ENCODE measurements around a stretch of chr3.

DNA sequence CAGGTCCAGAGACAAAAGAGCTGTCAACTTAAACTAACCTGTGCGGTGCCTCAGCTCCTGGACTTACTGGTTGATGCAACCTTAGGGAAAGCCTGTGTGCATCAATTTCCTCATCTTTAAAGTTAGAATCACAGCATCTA lies 2.1 kb downstream of the ATP13A4 start:
- RRBS, result no CpG with 5 or more reads among the region's 1 CpG

GRCh38 chr3:193971227-193971861 lies 164.6 kb upstream of the HES1 start:
- RRBS, result no CpG with 5 or more reads among the region's 11 CpGs

DNA sequence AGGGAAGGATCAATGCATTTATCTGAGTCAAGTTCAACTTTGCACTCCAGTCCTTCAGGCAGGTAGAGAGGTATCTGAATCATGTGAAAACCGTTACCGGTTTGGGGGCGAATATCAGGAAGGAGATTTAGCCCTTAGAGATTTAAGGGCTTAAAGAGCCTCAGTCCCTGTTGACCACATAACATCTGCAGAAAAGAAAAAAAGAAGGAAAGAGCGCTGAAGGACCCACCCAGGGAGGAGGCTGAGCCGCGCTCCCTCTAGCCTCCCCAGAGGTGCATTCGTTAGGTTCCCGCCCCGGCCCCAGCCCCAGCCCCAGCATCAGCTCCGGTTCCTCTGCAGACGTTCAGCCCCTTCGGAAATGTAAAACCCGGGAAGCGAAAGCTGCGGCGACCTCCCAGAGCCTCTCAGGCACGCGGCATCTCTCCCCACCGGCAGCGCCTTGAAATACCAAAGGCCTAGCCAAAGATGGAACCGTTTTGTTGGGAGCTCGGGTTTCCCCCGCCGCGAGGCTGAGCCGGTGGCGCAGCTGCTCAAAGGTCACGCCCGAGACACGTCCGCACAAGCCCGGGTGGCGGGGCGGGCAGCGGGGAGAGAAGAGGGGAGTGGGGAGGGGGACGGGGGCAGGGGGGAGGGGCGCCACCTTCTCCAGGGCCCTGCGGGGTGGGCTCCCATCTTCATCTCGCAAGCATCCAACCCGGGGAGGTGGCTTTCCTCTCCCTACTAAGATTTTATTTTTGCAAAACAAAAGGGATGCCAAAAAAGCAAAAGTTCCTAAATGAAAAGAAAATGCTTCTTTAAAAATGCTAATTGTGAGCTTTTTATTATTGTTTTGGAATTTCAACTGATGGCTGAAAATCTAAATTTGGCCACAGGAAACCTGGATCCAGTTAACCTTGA lies 77.7 kb upstream of the HES1 start:
- RRBS, result 3% methylated on average over 21 of the region's 40 CpGs

DNA sequence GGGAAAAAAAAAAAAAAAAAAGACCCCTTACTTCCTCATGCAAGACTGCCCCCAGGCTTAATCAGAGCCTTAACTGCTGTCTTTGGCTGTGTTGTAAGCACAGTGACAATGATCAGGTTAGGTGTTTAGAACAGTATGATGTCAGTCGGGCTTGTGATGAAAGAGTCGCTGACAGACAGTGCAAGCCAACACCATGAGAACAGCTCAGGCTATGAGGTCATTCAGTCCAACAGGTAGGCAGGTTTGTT lies 23.6 kb upstream of the HES1 start:
- RRBS, result no CpG with 5 or more reads among the region's 2 CpGs

- RRBS, result no CpG with 5 or more reads among the region's 7 CpGs
Observed at GRCh38 chr3:194124071-194124460, 11.9 kb upstream of the HES1 start.

GRCh38 chr3:194138721-194140072 lies 3.2 kb downstream of the HES1 start:
- RRBS, result no CpG with 5 or more reads among the region's 30 CpGs

- RRBS, result no CpG with 5 or more reads among the region's 9 CpGs
Observed at GRCh38 chr3:194150132-194150704, 14.3 kb downstream of the HES1 start.

DNA sequence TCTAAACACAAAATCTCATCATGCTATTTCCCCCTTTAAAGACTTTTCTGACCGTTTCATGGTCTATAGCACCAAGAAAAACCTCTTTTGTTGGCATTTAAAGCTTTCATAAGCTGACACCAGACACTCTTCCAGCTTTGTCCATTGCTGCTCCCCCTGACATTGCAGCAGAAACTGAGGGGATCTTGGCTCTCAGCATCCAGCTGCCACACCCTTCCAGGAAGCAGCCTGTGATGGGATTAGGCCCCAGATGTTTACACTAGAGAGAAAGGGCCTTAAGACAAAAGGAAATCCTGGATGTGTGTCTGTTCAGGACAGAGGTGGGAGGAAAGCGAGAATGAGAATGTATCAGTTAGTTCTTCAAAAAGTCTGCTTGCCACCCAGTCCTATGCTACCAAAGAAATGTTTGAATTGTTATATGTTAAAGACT lies 58.7 kb downstream of the HES1 start:
- RRBS, result no CpG with 5 or more reads among the region's 2 CpGs

DNA sequence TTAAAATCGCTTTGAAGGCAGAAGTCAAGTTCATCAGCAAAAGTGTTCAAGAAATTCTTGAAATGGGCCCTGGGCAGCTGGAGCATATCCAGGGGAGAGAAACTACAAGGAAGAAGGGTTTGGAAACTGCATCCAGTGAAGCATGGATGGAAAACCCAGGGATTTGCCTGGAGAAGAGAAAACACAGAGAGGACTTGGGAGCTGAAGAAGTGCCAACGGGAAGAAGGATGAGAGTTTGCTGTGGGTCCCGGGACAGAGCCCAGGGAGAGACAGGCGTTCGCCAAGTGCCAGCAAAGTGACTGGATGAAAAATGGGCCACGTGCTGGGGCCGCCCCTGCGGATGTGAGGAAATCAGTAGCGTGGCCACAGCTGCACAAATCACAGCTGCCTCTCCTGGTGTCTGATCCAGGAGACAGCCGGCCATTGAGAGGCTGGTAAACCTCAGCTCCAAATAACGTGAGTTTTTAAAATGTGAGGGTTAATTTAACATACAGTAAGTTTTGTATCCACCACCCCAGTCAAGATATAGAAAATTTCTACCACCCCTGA lies 70.4 kb downstream of the HES1 start:
- RRBS, result no CpG with 5 or more reads among the region's 11 CpGs

DNA sequence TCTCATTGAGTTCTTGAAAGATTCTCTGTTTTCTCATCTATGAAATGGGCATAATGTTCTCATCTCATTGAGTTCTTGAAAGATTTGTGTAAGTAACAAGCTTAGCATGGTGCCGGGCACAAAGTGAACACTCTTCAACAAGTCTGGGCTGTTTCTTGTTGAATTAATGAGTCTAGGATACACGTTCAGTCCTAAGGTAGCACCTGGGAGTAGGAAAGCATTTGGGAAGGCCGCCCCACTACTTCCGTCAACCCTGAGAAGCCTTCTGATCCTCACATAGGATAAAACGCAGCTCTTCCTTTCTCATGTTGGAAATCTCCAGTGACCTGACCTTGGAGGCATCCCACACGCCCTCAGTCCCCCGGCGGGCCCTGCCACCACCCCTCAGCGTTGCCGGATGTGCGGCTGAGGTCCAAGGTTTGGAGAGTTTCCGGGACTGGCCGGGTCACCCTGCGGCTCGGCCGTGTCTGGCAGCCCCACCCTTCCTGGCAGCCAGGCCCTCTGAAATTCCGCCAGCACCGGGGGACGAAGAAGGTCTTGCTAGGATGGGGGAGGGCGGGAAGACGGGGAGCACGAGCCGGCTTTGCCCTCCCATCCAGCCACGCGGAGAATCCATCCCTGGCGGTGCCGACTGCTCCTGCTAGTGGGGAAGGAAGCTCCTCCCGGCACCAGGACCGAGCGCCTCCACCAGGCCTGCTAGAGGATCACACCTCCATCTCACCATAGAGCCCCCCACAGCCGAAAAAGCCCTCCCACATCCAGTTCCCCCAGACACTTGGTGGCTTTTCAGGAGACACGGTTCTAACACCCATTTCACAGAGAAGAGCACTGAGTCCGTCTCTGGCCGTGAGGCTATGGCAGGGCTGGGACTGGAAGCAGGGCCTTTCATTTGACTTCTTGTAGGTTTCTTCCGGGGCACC lies 81.6 kb downstream of the CPN2 start:
- RRBS, result 18% methylated on average over 14 of the region's 35 CpGs

GRCh38 chr3:194476005-194476486 lies 10.8 kb downstream of the ATP13A3 start:
- RRBS, result no CpG with 5 or more reads among the region's 3 CpGs

DNA sequence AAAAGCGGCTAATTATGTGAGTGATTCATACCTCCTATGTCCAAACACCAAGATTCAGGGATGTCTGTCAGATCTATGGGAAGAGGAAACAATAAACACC lies 1.2 kb downstream of the ATP13A3 start:
- RRBS, result no CpG with 5 or more reads among the region's 1 CpG

- RRBS, result 2% methylated on average over 5 of the region's 28 CpGs
Observed at GRCh38 chr3:194487321-194487720, 519 bp upstream of the ATP13A3 start.

DNA sequence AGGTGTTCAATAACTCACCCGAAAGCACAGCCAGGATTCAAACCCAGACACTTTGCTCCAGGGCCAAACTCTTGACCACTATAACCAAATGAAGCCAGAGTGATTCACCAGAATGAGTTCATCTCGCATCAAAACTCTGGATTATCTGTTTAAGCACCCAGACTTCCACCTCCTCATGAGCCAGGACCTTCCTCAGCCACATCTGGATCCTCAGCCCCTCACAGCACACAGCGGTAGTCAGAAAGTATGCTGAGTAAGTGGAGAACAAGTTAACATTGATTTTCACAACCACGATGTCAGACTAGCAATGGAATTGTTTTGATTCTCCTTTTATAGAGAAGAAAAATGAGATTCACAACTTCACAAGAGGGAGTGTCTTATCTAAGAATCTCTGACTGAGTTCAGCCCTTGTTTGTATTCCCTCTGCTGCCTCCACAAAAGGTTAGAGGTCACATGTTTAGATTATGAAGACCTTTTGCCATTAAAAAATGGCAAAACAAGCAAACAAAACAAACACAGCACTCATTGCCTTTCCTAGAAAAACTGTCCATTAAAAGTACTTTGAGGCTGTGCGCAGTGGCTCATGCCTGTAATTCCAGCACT lies 7.3 kb upstream of the ATP13A3 start:
- RRBS, result no CpG with 5 or more reads among the region's 5 CpGs

DNA sequence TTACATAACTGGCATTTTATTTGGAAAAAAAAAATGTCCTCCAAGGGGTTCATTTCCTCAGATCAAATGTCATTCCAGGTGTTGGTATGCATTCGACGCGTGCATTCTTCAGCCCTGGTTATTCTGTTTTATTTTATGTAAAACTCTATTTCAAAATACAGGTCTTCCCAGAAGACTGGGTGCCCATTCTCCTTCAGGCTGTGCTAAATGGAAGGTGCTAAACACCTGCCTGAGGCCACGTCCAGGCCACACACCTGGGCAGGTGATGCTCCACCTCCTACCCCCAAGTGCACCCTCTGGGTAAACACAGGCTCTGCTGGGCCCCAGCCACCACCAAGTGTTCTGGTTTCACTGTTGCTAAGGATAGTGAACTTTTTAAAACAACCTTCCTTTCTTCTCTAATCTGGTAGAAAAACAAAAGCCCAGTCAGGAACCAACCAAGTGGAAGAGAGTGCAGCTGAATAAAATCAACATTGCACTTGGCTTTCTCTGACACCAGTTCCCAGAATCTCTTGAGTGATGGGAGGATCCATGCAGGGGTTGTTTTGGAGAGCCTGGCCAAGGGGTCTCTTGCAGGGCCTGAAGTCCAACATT lies 26.0 kb upstream of the ATP13A3 start:
- RRBS, result no CpG with 5 or more reads among the region's 4 CpGs

- RRBS, result no CpG with 5 or more reads among the region's 2 CpGs
Observed at GRCh38 chr3:194536747-194537348, 50.0 kb upstream of the ATP13A3 start.

- RRBS, result 73% methylated on average over 5 of the region's 19 CpGs
Observed at GRCh38 chr3:195094079-195094584, 176.8 kb downstream of the XXYLT1 start.

GRCh38 chr3:195151716-195152402 lies 119.1 kb downstream of the XXYLT1 start:
- RRBS, result no CpG with 5 or more reads among the region's 8 CpGs

DNA sequence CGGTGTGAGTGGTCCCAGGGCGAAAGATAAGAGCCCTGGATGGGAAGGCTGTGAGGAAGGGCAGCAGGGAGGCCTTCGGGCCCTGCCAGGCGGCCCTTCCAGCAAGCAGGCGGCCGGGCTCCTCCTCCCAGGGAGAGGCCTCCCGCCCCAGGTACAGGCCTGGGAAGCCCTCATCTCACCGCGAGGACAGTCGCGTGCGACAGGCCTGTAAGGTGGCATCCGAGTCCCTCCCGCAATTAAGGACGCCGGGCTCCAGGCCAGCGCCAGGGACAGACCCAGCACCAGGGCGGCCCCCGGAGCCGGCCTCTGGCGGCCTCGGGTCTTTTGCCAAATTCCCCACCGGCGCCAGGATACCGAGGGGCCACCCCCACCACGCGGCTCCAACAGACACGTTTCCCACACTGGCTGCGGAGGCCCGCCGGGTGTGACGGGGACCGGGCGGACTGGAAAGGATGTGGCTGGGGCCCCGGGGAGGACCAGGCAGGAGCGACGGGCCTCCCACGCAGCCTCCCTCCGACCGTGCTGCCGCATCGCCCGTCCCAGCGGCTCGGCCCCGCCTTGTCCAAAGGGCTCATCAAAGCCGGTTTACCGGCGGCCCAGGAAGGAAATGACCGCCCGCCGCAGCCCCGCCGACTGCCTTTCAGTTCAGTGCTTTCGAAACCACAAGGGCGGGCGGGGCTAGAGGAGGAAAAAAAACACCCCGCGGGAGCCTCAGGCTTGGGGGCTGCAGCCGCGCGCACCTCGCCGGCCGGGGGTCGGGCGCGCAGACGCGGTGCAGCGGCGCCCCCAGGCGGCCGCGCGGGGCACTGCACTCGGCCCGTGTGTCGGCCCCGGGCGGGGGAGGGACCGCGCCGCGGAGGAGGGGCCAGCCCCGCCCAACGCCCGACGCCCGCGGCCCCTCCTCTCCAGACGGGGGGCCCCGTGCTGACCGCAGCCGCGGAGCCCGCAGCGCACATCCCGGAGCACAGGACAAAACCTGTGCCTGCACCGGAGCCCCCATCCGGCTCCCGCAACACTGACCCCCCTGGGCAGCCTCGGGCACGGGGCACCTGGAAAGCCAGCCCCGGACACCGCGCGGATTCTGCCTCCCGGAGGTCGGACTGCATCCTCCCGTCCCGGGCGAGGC lies 11.2 kb downstream of the XXYLT1 start:
- RRBS, result 2% methylated on average over 33 of the region's 113 CpGs